Neural progenitor cell (in vitro differentiated cells): ENCODE data around the gene HMGCR.

DNA sequence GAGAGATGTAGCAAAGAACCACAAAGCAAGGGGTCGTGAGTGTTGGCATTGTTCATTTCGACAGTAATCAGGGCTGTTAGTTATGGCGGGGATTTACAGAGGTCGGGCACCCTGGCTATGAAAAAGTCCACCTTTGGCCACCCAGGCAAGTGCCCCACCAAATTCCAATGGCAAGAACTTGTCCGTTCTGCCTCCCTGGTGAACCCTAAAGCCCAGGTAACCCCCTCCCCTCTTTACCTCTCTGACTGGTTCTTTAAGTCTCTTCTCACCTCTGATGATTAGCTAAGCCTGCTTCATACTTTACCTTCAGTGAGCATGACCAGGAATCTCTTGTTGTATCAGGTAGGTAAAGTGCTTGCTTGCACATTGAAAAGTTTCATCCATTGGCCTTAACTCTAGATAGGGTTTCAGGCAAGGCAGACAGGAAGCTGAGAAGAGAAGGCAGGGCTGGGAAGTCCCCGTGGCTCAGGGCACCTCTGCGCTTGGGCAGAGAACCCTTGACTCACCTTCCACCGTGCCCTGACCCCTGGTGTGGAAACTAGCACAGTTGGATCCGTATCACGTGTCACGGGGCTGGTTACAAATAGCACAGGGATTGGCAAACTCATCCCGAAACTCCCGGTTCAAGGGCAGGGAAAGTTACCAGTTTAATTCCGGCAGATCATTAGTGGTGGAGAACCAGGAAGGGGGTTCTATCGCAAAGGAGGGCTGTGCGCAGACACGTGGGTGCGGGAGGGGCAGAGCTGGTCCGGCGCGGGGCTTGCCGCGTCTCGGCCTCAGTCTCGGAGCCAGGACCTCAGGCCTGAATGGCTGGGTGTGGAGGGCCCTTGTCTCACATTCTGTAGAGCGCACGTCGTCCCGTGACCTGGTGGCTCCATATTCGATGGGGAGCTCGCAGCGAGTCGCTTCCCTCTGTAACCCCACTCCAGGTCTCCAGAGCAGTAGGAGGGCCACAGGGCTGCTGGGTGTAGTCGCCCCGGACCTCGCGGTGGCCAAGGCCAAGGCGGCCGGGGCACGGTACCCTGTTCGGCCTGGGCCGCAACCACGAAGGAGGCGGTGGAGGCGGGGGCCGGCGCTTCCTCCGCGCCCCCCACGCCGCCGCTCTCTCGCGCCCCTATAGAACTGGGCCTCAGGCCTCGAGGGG is 914 bp upstream of the TMEM171 start:
- RAMPAGE, long total RNA, result no peak

DNA sequence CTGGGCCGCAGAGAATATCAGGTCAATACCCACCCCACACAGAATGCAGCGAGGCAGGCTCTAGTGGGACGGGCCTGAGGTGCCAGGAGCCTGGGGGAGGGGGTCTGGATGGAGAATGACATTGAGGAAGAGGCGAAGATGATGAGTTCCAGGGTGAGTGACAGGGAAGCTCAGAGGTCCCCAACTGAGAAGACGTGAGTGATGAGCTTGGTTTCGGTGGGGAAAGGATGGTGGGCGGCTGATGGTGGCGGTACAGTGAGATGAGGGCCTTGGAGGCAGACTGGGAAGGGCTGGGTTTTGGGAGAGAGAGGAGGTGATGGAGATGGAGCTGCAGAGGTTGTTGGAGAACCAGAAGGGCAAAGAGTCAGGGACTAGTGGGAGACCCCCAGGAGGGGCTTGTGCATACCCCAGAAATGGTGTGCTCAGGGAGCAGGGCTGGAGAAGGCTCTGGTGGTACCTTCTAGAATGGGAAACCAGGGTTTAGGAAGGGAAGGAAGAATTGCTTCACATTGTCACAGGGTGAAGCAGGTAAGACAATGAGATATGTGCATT is 9.6 kb downstream of the TMEM171 start:
- RAMPAGE, long total RNA, result no peak

GRCh38 chr5:73281351-73281818 is 108.4 kb downstream of the TMEM174 start:
- RAMPAGE, long total RNA, result no peak

- RAMPAGE, long total RNA, result no peak
Measured at GRCh38 chr5:73513963-73514308, 15.7 kb downstream of the BTF3 start.

DNA sequence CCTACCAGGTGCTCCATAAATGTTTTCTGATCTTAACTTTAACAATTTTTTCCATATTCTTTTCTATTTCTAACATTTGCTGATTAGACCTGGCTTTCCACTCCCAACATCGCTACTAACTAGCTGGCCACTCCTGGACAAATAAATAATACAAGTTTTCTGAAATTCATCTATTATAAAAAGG is 1.1 kb downstream of the ANKRA2 start:
- RAMPAGE, long total RNA, result no peak

- RAMPAGE, long total RNA, result no peak
Measured at GRCh38 chr5:73565898-73566264, 338 bp downstream of the UTP15 start.

DNA sequence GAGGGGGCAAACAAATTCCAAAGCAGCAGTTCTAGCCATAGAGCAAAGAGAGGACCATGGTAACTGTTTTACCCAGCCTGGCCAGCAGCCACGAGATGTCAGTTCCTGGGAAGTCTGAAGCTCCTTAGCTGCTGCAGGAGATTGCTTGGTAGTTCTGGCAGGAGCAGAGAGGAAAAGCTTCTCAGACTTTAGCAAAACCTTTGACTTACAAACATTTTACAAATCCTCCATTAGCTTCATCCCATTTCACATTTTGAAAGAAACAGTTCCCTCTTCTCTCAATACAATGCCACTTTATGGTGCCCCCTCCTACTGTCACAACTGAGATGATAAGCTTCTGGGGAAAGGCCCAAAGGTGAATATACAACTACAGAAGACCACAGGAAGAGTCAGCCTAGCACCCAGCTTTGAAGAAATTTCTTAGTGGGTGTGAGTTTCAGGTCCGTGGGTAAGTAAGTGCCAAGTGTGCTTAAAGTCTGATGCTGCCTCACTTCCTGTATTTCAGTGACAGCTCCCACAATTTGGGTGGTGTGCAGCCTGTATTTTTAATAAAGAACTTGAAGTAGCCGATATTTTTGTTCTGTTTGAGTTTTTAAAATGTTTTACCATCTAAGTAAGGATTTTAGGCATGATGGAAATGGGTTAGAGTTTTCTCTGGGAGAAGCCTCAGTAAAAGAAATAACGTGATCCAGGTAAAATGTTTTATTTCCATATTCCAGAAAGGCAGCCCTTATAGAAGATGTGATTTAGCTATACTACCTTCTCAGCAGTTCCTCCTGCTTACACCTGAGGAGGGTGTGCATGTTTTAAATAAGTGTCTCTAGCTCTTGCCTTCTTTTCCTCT is 68.1 kb downstream of the ARHGEF28 start:
- RAMPAGE, long total RNA, result no peak

DNA sequence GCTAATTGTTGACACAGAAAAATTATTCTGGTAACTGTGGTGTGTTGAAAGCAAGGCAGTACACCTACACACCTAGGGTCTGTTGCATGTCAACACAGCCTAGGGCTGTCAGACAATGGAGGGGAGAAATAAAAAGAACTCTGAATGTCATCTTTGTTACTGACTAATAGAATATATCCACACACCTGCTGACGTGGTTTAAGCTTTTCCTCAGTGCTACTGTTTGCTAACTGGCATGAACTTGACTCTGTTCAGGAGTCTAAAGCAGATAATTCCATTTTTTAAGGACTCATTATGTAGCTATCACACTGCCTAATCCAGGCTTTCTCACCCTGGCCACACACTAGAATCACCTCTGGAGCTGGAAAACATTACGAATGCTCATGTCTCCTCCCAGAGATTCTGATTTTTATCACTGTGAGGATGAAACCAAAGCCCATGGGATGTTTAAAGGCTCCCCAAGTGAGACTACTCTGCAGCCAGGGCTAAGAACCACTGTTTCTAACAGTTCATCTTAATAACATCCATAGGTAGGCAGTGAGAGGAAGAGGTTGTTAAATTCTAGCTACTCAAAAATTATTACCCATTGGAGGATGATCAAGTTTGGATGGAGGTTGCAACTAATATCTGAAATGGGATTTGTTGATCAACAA is 260.5 kb downstream of the ARHGEF28 start:
- RAMPAGE, long total RNA, result no peak

- RAMPAGE, long total RNA, result no peak
Measured at GRCh38 chr5:74275852-74276084, 364.8 kb downstream of the ENC1 start.

DNA sequence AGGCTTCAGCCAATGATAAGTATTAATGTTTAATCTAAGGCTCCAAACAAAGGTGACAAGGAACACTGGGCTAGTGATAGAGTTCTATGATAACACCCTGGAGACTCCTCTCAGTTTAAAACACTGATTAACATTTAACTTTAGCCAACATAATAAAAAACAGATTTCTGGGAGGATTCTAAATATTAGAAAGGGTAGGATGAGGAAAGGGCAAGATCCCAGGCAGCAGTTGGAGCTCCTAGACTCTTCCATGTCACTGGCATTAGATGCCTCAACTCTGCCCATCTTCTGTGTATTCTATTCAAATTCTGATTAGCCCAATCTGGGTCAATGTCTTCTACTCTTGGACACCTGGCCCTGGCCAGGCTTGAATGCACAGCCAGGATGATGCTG is 91.0 kb upstream of the FAM169A start:
- RAMPAGE, long total RNA, result no peak

DNA sequence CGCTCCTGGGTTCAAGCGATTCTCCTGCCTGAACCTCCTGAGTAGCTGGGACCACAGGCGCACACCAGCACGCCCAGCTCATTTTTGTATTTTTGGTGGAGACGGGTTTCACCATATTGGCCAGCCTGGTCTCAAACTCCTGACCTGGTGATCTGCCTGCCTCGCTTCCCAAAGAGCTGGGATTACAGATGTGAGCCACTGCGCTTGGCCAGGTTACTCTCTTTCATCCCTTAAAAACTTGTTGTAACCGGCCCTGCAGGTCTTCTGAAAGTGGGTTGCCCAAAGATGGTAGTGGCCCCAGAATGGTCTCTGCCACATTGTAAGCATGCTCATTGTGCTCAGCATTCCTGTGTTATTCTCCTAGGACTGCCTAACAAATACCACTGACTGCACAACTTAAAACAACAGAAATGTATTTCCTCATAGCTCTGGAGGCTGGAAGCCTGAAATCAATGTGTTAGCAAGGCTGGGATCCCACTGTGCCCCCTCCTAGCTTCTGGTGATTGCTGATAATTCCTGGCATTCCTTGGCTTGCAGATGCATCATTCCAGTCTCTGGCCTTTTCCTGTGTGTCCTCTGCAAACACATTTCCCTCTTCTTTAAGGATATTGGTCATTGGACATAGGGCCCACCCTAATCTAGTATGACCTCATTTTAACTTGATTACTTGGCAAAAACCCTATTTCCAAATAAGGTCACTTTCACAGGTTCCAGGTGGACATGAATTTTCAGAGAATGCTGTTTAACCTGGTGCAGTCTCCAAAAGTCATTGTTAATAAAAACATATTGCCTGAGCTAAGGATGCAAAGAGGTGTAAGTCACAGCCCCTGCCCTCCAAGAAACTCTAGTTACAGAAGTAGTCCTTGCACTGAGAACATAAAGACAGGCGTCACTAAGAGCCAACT is 3.4 kb upstream of the GCNT4 start:
- RAMPAGE, long total RNA, result no peak

GRCh38 chr5:75213543-75213813 is 23.2 kb downstream of the ANKRD31 start:
- RAMPAGE, long total RNA, result no peak

DNA sequence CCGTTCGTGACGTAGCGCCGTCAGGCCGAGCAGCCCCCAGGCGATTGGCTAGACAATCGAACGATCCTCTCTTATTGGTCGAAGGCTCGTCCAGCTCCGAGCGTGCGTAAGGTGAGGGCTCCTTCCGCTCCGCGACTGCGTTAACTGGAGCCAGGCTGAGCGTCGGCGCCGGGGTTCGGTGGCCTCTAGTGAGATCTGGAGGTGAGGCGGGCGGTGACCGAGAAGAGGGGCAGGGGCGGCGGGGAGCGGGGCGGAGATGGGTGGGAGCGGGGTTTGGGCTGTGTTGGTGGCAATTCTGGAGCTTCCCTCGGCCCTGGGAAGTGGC is at the start of gene HMGCR:
HMGCR (plus strand) TSS at position 121 of the 325 bp plus-strand sequence.
- RAMPAGE, long total RNA, result start-site peak on the plus strand centred at position 137 of the sequence, 43 bp wide, 123 and 297 reads in 2 replicates

DNA sequence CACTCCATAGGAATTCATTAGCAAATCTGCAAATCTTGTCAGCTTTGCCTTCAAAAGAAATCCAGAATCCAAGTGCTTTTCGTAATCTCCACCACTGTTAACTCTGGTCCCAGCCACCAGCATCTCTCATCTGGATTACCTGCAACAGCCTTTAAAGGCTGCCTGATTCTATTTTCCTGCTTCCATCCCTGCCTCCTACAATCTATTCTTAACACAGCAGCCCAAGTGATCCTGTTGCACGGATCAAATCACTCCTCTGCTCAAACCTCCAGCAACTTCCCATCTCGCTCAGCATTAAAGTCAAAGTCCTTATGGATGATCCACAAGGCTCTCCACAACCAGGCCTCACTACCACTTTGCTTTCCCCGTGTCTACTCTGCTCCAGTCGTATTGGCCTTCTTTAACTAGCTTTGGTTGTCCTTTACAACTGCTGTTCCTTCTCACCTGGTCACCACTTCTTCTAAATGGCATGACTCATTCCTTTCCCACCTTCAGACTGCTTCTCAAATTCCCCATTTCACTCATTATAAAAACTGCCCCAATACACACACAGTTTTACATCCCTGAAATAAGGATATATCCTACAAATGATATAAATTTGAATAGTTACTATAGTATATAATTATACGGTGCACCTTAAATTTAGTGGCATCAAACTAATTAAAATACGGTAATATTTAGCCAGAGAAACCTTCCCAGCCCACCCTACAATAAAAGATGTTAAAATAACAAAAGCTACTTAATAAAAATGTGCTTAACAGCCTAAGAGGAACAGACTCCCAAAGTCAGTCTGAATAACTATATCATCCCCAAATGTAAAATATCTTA is 30.4 kb downstream of the CERT1 start:
- RAMPAGE, long total RNA, result no peak

- RAMPAGE, long total RNA, result no peak
Measured at GRCh38 chr5:75583071-75583666, 28.1 kb upstream of the ANKDD1B start.

DNA sequence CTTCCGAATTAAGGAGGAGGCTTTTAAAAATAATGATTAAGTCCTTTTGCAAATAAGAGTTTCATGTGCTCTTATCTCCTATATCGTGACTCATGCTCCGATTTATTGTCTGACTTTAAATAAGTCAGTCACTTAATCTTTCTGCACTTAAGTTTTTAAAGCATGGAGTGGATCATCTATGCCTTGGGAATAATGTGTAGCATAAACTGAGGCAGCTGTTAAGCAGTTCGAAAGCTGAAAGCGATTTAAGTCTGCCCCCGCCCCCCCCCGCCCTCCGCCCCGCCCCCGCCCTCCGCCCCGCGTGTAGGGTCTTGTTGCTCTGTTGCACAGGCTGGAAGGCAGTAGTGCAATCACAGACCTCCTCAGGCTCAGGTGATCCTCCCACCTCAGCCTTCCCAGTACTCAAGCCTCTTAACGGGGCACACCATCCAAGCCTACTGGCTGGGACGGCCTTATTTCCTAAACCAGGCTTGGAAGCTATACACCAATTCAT is 852 bp downstream of the ANKDD1B start:
- RAMPAGE, long total RNA, result no peak

- RAMPAGE, long total RNA, result no peak
Measured at GRCh38 chr5:75678102-75678644, 39.1 kb downstream of the POC5 start.

DNA sequence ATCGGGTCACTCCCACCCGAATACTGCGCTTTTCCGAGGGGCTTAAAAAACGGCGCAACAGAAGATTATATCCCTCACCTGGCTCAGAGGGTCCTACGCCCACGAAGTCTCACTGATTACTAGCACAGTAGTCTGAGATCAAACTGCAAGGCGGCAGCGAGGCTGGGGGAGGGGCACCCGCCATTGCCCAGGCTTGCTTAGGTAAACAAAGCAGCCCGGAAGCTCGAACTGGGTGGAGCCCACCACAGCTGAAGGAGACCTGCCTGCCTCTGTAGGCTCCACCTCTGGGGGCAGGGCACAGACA is 21.3 kb downstream of the POC5 start:
- RAMPAGE, long total RNA, result no peak

- RAMPAGE, long total RNA, result no peak
Measured at GRCh38 chr5:76402252-76402847, 735 bp upstream of the IQGAP2 start.

GRCh38 chr5:76473579-76474095 is 70.6 kb downstream of the IQGAP2 start:
- RAMPAGE, long total RNA, result no peak